GM23248 (cell line): ENCODE measurements around the genes MICALL1, BAIAP2L2 and MAFF.

DNA sequence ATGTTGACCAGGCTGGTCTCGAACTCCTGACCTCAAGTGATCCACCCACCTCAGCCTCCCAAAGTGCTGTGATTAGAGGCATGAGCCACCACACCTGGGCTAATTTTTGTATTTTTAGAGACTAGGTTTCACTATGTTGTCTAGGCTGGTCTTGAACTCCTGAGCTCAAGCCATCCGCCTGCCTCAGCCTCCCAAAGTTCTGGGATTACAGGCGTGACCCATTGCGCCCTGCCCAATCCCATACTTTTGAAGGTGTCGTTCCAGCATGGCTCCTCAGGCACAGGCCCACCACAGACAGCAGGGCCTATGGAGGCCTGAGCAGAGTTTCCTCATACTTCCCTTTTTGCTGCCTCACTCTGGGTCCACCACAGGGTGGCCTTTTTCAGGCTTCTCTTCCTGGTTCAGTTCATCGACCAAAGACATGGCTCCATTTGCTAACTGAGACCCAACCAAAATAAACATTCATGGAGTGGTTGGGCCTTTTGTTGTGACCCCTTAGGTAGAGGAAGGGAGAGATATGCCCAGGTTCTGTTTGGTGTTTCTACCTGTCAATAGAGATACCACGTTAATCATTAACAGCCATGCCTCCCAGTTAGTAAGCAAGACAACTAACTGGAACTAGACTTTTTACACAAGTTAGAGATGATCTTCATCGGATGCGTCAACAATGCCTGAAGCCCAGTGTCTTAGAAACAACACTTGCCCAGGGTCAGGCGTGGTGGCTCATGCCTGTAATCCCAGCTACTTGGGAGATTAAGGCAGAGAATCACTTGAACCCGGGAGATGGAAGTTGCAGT, 35.0 kb downstream of the TRIOBP start:
- RAMPAGE, long total RNA = no peak

GRCh38 chr22:37745502-37746199, 48.8 kb downstream of the TRIOBP start:
- RAMPAGE, long total RNA = no peak

DNA sequence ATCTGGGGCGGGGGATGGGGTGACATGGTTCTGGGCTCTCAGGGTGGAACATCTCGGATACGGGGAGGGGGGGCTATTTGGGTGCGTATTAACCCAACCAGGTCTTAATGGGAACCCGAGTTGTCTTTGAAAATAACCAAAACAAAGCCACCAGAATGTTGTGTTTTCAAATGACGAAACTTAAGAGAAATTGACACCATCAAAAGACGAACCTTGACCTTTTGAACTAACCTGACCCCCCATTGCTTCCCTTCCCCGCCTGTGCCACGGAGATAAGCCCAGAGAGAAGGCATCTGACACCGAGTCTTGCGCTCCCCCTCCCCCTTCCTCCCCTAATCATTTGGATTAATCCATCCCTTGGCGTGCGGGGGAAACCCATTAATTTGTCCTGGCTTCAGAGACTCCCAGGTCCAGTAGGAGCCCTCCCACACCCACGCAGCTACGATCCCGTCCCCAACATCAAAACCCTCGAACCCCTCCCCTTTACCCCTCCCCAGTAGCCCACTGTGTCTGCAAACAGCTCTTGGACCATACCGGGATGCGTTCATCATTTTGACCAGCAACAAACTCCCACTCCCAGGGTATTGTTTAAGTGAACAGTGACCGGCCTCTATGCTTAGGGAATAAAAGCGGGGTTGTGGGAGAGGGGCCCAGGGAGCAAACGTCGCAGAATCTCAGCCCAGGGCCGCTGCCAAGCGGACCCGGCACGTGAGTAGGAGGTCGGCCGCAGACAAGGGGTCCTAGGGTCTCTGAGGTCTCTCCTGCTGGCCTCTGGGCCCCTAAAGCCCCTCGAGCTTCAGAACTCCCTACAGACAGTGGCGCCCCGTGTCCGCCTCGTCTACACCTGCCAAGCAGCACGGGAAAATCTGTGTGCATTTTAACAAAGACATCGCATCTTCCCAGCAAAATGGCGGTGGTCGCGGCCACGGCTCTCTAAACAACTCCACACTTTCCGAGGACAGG, 1.6 kb upstream of the H1-0 start:
- RAMPAGE, long total RNA = no peak

DNA sequence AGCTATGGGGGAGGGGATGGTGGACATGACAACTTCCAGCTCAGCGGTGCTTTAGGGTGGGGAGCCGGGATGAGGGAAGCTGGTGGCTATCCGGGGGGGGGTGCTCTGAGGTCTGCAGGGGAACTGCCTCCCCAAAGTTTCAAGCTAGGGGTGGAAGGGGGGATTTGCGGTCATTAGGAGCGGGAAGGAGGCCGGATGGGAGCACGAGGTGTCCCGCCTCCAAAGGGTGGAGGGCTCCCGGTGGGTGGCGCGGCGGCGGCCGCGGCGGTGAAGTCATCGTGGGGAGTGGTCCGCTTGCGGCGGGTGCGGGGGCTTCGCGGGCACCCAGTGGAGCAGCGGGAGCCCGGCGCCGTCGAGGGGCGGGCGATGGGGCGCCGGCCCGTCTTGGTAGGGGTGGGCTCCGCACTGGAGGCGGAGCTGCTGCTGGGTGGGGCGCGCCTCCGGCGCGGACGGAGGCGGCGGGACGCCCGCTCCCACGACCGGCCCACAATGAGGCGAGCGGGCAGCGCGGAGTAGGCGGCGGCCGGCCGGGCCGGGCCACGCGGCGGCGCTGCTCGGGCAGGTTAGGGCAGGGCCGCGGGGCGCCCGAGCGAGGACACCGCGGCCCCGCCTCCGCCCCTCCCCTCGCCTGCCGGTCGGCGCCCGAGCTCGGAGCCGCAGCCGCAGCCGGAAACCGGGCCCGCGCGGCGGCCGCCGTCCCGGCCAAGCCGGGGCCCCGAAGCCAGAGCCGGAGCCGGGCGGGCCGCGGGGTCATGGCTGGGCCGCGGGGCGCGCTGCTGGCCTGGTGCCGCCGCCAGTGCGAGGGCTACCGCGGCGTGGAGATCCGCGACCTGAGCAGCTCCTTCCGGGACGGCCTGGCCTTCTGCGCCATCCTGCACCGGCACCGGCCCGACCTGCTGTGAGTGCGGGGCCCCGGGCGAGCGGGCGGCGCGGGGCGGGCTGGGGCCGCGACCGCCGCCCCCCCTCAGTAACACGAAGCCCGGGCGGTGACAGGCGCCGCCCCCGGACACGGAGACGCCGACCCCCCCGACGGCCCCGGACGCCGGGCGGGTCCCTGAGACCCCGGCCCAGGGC, at the start of gene MICALL1:
TSS of gene MICALL1 (plus strand) at position 627 of the 1,074 bp plus-strand sequence.
- RAMPAGE, long total RNA = no peak

DNA sequence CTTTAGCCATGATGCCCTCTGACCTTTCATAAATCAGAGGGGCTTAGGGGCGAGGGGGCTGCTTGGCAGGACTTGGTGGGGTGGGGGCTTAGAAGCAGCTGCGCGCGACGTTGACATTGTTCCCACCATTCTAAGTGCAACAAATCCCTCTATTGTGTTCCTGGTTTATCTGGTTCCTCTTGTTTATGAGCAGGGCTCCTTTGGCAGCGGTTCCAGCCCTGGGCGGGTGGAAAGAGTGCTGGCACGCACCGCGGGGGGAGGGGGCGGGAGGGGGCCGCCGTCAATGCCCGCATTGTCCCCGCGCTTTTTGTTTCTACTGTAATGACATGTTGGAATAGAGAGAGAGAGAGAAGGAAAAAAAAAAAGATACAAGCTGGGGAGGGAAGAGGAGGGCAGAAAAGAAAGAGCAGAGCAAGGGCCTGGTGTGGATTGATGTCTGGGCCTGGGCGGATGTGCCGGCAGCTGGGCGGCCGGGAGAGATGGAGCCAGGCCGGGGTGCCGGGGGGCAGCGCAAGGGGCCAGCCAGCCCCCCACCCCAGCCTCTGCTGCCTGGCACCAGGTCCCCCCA, 32.2 kb upstream of the SOX10 start:
- RAMPAGE, long total RNA = no peak

- RAMPAGE, long total RNA = no peak
These were observed 26.6 kb upstream of the PICK1 start for GRCh38 chr22:38030217-38031335.

- RAMPAGE, long total RNA = no peak
These were observed 7.1 kb upstream of the PICK1 start for GRCh38 chr22:38049966-38050705.

DNA sequence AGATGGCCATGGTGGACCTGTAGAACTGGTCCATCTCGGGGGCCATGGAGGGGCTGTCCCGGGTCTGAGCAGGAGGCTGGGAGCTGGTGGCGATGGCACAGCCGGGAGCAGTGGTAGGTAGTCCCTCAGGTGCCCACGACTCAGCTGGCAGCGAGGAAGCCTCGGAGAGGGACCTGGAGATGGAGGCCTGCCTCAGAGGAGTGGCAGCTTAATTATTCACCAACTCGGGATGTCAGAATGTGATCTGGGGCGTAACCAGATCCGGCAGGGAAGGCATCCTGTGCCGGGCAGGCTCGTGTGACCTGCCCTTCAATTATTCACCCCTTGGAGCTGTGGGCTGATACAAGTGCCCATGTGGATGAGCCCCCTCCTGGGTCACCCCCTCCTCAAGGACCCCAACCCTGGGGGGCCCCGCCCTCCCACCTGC, at the start of gene BAIAP2L2:
TSS of gene BAIAP2L2 (minus strand) at position 205 of the 427 bp plus-strand sequence.
- RAMPAGE, long total RNA = no peak

DNA sequence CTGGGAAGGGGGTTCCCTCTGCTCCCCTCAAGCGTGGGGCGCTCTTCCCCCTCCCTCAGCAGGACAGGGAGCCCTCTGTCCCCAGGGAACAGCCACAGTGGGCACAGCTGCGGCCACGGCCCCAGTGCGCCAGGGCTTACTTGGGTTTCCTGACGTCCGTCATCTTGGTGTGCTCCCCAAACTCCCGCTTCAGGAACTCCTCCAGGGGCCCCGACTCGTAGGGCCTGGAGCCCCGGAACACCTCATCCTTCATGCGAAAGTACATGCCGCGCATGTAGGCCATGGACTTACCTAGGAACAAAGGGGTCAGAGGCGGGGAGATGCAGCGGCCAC, 10.1 kb upstream of the BAIAP2L2 start:
- RAMPAGE, long total RNA = no peak

DNA sequence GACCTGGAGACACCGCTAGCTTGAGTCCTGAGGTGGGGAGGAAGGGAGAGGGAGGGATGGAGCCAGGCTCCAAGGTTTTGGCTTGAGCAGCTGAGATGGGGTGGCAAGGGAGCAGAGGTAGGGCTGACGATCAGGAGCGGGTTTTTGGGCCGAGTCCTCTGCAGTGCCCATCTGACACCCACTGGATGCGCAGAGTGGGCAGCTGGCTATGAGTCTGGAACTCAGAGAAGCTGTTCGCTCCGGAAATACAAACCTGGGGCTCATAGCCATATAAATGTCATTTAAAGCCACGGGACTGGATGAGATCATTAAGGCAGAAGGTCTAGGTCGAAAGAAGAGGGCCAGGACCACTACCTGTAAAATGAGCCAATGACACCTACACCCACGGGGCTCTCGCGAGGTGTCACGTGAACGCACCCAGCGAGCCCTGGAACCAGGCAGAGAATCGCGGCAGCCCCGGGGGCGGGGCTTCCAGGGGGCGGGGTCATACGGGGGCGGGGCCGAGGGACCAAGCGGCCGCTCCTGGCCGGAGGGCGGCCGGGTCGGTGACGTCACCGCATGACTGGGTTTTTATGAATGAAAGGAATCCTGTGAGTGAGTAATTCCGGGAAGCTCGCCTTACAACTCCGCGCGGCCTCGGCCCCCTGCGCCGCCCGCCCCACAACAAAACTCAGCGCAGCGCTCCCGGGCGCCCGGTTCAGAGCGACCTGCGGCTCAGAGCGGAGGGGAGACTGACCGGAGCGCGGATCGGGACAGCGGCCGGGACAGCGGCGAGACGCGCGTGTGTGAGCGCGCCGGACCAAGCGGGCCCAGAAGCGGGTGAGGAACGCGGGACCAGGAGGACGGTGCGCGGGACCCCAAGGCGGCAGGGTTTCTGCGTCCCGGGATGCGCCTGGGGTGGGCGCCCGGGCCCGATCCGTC, at the start of gene MAFF:
TSS of gene MAFF (plus strand) at position 601 of the 921 bp plus-strand sequence.
- RAMPAGE, long total RNA = no peak

- RAMPAGE, long total RNA = no peak
These were observed 2.0 kb downstream of the MAFF start for GRCh38 chr22:38203936-38204132.

DNA sequence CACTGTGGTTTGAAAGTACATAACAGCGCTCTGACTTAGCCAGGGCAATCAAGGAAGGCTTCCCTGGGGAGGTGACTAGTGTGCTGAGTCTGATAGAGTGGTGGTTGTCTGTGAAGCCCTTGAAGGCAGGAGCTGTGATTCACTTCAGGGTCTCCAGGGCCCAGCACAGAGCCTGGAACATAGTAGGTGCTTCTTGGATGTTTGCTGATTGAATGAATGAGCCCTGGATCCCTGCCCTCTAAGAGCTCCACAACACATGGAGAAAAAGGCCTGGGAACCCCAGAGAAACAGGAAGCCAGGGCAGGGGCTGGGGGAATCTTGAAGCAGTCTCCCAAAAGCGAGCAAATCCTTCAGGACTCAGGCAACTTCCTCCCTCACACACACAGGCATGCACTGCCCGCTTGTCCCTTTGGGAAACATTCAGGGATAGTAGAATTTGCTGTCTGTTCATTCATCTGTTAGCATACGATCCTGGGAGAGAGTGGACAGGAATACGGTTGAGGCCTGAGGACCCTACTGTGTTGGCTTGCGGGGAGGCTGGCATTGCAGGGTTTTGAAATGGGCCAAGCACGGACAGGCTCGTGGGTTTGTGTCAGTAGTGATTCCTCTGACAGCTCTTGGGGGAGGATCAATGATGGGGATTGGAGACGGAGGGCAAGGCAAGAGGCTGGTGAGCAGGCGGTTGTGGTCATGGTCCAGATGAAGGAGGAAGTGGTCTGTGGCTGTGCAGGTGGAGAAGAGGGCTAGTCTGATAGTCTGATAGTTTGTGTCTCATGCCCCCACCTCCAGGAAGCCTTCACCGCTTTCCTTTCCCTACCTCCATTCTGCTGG, 2.7 kb downstream of the MAFF start:
- RAMPAGE, long total RNA = no peak

DNA sequence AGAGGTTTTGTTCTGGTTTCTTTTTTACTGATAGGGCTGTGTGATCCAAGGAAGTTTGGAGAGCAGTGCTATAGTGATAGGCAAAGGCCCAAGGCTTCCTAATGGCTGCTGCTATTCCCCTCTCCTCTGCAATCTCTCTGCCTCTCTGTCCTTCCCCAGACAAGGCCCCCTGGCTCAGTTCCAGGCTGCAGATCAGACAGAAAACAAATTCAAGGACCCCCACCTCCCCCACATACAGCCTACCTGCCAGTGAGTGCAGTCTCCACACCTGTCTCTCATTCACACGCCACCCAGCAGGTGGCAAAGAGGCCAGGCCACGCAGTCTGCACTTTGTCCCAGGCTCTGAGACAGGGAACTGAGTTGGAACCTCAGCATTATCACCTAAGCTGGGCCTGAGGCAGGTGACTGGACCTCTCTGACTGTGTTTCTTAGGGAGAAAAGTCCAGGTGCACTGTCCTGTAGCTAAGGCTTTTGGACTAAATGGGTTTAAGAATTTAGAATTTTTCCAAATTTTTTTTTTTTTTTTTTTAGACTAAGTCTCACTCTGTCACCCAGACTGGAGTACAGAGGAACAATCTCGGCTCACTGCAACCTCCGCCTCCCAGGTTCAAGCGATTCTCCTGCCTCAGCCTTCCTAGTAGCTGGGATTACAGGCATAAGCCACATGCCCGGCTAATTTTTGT, 14.9 kb downstream of the TMEM184B start:
- RAMPAGE, long total RNA = no peak

DNA sequence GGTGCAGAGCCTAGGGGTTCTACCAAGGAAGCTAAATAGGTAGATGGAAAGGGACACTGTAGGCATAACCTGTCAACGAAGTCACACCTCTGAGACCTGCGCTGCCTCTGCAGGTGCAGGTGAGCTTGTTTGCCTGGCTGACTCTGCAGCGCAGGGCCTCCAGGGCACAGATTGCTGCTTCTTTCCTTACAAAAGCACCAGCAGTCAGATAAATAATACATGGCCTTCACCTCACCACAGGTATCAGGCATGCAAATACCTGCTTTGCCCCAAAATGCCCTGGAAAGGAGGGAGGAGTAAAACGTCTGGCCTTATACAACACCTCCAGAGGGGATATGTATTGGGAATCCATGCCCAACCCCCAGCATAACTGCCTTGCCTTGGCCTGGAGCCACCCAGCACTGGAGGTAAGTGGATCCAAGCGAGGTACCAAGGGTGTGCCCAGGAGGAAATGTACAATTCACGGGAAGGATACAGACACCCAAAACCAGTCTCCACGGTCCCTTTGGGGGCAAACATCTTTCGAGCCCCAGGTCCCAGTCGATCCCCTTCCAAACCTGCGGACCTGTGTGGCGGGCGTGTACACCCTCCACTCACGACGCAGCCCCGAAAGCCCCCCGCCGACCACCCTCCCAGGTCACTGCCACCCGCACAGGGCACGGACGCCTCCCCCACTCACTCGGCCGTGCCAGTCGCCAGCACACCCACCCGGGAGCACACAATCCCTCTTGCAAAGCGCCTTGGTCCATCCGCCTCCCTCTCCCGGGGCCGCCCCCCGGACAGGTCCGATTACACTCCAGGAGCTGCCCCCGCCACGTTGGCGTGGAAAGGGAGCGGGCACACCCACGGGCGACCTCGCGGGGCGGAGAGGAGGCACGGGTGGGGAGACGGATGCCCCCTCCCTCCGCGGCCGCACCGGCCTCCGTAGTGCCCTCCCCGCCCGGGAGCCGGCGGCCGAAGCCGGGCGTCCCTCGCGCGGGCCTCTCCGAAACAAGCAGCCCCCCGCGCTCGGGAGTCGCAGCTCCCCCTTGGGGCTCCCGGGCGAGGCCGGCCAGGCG, 661 bp downstream of the TMEM184B start:
- RAMPAGE, long total RNA = no peak

GRCh38 chr22:38350308-38350817, 33.1 kb upstream of the CSNK1E start:
- RAMPAGE, long total RNA = no peak

- RAMPAGE, long total RNA = no peak
These were observed 6.4 kb upstream of the KDELR3 start for GRCh38 chr22:38461413-38461883.

GRCh38 chr22:38463317-38463719, 4.6 kb upstream of the KDELR3 start:
- RAMPAGE, long total RNA = no peak

DNA sequence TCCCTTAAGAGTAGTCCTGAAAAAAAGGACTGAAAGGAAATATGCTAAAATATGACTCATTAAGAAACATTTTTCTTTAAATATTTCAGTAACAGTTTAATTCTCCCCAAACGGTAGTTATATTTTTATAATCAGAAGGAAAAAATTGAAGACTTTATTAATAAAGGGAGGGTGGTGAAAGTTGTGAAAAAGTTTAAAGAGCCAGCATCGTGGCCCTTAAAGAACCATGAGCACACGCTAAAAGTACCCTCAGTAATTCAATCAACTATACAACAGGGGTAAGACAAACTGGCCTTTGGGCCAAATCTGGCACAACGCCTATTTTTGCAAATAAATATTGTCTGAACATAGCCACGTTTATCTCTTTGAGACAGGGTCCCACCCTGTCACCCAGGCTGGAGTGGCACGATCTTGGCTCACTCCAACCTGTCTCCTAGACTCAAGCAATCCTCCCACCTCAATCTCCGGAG, 13.2 kb downstream of the DDX17 start:
- RAMPAGE, long total RNA = no peak

- RAMPAGE, long total RNA = no peak
These were observed 1.2 kb downstream of the CBY1 start for GRCh38 chr22:38657598-38658061.

- RAMPAGE, long total RNA = no peak
These were observed 776 bp downstream of the GTPBP1 start for GRCh38 chr22:38706284-38707156.